Subcutaneous preadipocyte (primary cell): Measurements from ENCODE around the gene SLC38A9.

- CAGE, long polyA plus RNA: no peak
Measured at GRCh38 chr5:54737688-54738590, 220.4 kb downstream of the SNX18 start.

GRCh38 chr5:55160634-55161377 lies 835 bp downstream of the GPX8 start:
- CAGE, long polyA plus RNA: no peak

DNA sequence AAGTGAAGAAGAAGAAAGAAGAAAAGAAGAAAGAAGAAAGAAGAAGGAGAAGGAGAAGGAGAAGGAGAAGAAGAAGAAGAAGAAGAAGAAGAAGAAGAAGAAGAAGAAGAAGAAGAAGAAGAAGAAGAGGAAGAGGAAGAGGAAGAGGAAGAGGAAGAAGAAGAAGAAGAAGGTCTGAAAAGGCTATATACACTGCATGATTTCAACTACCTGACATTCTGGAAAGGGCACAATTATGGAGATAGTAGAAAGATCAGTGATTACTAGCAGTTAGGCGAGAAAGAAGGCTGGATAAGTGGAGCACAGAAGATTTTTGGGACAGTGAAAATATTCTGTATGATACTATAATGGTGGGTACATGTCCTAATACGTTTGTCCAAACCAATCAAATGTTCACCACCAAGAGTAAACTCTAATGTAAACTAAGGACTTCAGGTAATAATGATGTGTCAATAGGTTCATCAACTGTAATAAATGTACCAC lies 21.2 kb downstream of the MCIDAS start:
- CAGE, long polyA plus RNA: no peak

DNA sequence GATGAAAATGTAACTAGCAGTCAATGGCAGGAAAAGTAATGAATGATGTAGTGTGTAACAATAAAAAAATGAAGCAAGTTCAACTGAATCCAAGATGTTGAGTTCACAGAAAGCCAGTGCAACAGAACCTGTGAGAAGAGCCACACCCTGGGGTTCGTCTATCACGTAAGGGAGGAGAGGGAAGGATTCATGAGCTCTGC lies 60.1 kb upstream of the PLPP1 start:
- CAGE, long polyA plus RNA: no peak

DNA sequence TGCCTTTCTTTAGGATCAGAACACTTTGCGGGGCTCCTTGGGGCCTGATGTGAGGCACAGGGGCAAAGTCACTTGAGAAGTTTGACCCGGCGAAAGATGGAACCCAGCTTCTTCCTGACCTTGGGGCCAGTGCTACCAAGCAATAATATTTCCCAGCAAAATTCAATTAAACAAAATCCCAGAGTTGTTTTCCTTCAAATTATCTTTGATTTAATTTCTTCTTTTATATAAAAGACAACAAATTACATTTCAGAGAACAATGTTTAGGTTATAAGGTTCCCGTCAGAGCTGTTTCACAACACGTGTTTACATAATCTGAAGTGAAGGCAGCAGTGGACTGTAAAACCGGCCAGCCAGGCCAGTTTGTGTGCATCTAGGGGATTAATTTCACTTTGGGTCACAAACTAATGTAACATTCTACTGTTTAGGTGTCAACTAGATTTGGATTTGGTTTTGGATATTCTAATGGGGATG lies 86.4 kb upstream of the PLPP1 start:
- CAGE, long polyA plus RNA: no peak

DNA sequence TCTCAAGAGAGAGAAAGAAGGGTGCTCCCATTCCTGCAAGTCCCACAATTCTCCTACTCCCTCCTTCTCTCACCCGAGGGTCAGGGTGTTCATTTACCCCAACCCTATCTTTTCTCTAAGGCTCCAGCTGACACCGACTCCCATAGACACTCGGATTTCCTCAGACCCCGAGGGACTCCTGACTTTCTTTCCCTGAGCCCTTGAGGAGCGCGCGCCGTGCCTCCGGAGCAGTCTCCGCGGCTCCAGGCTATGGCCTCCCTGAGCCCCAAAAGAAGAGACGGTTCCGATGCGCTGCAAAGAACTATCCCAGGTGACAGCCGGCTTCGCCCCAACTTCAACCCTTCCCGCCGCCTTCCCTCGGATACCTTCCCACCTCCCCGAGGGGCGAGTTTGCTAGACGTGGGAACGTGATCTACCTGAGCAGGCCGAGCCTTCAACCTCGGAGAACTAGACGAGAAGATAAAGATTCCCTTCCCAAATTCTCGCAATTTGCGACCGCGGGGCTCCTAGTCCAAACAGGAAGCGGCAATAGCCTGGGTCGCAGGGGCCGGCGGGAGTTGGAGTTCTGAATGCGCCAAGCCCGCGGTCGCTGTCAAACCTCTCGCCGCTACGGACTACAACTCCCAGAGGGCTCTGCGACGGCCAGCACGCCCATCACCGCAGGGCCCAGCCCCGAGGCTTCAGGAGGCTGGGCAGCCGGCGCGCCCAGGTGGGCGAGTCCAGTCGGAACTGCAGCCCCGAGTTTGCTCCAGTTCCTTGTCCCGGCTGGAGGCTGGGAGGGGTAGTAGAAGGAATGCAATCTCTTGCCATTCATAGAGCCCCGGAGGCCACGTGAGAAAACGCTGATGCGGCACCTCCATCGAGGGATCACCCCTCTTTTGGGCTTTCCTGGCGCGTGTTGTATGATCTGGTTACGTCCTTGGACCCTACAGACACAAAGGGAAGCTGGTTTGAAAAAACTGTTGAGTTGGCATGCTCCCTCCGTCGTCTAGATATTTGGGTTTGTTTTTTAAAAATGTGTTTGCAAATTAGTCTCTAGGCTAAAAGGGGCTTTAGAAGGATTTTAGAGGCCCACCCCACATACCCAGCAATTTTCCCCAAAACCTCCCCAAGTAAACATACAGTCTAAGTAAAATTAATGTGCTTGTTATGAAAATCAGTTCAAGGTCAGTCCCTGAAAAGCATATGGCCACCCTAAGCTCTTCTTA lies at the start of gene SLC38A9:
SLC38A9 (minus strand) TSS at position 524 of the 1,208 bp plus-strand sequence.
- CAGE, long polyA plus RNA: no peak

DNA sequence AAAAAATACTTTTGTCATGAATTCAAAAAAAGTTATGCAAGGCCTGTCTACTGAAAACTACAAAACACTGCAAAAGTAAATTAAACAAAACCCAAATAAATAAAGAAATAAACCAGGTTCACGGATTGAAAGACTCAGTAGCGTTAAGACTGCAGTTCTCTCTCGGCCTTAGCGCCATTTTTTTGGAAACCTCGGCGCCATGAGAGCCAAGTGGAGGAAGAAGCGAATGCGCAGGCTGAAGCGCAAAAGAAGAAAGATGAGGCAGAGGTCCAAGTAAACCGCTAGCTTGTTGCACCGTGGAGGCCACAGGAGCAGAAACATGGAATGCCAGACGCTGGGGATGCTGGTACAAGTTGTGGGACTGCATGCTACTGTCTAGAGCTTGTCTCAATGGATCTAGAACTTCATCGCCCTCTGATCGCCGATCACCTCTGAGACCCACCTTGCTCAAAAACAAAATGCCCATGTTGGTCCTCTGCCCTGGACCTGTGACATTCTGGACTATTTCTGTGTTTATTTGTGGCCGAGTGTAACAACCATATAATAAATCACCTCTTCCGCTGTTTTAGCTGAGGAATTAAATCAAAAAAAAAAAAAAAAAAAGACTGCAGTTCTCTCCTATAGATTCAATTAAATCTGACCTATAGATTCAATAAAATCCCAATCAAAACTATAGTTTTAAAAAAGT lies 50.2 kb downstream of the IL6ST start:
- CAGE, long polyA plus RNA: no peak

DNA sequence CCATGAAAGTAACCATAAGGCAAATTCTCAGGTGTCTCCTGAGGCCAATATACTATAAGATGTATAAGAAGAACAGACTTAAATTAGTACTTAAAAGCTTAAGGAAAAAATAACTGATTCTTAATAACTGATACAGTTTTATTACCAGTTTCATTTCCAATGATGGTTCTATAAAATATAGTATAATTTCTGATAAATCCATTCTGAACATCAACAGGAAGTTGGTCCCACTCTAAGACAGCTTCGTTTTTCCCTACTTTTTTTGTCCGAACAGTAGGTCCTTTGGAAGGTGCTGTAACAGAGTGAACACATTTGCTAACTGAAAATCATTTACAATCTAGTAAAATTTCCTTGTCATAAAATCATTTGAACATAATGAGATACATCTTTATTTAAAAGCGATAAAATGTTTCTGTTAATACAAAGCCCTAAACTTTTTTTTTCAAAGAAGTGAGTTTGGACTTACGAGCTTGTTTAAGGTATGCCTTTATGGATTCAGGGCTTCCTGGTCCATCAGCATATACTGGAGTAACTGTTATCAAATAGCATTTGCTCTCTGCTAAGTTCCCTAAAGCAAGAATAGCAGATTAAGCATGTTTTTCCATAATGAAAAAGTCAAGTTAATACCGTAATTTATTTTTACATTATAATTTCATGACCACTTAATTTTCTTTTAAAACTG lies 42.8 kb downstream of the IL6ST start:
- CAGE, long polyA plus RNA: no peak

DNA sequence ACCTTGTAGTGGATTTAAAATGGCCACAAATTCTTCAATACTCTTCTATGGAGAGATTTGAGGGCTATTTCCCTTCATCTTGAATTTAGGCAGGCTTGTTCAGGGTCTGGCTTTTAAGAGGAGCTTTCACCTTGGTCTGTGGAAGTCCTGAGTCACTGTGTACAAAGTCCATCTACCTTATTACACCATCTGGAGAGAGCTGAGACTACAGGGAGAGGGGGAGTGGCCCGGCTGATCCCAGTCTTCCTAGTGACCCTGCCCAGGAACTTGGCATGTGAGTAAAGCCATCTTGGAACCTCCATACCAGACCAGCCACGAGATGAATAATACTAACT lies 8.3 kb upstream of the IL6ST start:
- CAGE, long polyA plus RNA: no peak

DNA sequence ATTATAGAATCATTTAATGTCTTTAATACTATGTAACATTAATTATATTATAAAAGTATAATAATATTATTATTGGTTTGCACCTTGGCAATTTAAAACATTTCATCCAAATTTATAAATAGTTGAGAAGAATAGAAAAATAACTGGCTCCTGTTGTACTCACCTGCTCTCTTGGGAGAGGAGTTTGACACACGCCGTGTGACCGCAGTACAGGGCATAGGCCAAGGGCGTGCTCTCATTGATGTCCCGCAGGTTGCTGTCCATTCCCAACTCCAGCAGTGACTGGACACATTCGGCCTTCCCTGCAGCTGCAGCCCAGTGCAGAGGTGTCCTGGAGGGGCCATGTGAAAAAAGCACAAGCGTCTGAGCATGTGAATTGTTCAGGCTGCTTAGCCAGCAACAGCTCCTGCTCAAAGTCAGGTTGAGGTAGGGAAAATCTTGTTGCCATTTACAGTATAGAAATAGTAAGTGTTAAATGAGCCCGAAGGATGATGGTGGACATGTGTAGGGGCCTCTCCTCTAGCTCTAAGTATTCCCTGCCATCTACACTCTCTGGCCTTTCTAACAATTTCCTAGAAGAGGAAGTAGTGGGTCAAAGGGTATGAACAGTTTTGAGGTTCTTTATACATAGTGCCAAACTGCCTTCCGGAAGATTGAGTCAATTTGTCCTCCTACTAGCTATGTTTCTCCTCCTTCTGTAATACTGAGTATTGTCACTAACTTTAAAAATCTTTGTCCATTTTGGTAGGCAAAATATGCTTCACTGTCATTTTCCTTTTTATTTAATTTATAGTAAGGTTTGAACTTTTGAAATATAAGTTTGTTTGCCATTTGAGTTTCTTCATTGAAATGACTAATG lies 116.4 kb downstream of the ANKRD55 start:
- CAGE, long polyA plus RNA: no peak

- CAGE, long polyA plus RNA: no peak
Measured at GRCh38 chr5:56152352-56152767, 80.8 kb downstream of the ANKRD55 start.

DNA sequence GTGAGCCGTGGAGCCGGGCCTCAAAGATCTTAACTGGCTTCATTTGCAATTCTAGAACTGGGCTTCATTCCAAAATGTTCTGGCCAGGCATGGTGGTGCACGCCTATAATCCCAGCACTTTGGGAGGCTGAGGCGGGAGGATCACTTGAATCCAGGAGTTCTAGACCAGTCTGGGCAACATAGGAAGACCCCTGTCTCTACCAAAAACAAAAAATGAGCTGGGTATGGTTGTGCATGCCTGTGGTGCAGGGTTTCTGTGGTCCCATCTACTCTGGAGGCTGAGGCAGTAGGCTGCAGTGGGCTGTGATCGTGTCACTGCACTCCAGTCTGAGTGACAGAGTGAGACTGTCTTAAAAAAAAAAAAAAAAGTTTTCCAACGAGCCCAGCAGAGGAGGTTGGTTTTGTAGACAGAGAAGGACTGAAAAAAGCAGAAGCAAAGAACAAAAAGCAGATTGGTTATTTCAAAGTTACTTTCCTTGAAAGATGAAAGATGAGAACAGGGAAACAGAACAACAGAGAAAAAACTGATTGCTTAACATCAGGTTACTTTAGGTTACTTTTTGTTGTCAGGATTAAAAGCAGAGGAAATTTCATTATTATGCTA lies 78.2 kb downstream of the ANKRD55 start:
- CAGE, long polyA plus RNA: no peak

- CAGE, long polyA plus RNA: no peak
Measured at GRCh38 chr5:56221731-56222180, 11.4 kb downstream of the ANKRD55 start.

- CAGE, long polyA plus RNA: no peak
Measured at GRCh38 chr5:56465345-56465895, 232.3 kb upstream of the ANKRD55 start.

DNA sequence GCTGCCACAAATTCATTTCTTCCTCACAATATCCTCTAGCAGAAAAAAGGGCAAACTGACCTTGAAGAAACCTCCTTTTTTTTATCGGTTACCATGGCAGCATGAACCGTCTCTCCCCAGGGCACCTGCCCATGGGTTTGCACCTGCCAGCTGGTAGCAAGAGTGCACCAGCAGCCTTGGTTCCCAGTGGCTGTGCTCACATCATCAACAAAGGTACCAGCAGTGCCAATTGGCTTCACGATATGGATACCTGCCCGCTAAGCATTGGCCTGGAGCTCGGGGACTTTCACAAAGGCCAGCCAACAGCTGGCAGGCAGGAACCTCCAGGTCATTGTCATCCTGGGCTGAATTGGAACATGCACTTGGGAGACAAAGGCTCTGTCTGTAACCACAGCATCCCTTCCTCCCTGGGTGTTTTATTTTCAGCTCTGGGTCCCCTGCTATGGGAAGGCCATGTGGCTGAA lies 145.8 kb upstream of the MAP3K1 start:
- CAGE, long polyA plus RNA: no peak

DNA sequence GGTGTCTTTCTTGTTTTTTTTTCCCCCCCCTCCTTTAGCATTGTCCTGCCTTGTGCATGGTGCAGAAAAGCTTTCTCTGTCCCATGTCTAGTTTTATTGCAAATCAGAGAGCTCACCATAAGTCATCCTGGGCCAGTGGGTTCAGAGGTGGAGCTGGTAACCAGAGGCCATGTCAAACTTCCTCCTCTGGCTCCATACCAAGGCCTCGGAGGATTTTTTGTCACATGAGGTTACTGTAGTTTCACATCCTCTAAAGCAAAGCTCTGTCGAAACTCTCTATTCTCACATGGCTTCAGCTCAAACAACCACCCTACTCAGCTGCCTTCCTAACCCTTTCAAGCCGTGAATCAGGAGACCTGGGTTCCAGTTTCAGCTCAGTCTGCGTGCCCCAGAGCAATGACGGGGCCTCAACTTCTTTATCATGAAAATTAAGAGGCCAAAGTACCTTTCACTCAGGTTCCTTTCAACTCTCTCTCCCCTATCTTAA lies 145.3 kb upstream of the MAP3K1 start:
- CAGE, long polyA plus RNA: no peak

DNA sequence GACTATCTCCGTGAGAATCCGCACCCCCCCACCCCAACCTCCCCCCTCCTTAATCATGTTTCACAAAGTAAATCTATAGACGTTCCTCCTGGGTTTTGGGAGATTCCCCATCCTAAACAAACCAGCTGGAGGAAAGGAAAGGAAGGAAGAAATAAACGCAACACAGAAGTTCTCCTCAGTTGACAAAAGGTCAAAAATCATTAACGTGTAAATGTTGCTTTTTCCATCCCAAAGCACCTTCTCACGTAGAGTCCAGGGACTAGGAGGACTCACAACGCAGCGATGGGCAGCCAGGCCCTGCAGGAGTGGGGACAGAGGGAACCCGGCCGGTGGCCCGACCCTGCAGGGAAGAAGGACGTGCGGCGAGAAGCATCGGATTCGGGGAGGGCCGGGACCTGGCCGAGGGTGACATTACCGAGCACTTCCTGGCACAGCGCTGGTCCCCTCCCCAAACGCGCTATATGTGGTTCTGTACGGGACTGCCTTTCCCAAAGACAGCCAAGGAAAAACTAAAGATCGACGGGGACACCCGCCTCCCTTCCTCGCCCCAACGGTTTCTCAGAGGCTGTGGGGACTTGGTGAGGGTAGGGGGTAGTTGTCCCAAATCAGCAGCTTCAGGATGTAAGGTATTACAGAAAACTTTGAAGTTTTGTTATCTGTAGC lies 1.1 kb upstream of the MAP3K1 start:
- CAGE, long polyA plus RNA: no peak

DNA sequence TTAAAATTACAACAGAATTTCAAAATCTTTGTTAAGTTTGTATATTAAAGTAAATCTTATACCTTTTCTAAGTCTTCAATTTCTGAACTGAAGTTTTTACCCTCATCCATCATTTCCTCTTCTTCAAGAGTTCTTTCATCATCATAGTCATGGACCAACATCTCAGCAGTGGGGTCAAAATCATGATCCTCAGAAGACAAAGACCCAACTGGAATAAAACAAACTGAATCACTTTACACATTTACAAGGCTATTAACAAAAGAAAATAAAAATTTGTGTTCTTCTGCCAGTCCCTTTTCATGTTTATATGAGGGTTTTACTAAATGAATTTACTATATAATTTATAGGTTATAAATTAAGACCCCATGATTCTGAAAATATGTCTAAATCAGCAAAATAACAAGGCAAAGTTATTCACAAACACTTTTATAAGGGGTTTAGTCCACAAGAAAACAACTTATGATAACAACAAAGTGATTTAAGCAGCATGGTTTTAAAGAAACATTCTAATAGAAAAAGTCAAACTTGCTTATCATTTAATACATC lies 5.0 kb downstream of the MIER3 start:
- CAGE, long polyA plus RNA: no peak

- CAGE, long polyA plus RNA: no peak
Measured at GRCh38 chr5:56950381-56951158, 1.4 kb downstream of the MIER3 start.

DNA sequence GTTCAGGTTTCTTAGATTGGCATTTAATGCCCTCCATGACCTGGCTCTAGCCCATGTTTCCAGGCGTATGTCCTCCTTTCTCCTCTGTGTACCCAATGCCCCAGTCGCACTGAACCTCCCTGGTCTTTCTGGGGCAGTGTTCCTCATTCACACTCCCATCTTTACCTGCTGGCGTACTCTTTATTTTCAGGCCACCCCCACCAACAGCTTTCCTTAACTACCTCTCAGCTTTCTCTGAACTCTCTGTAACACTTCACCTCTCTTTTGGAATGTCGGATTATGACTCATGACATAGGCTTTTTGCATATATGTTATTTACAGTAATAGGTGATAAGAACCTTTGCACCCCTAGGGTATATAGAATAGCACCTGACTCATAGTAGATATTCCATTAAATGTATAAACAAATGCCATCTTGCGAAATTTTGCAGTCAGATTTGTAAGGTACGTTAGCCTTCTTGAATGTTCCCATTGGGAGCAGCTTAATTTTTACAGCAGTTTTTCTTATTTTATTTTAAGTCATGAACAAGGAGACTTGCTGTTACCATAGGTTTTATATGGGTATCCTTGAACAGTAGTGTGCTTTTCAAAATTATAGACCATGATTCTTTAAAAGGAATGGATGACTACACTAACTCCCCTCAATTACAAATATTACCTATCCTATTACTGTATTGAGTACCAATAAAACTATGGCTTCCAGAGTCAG lies 52.9 kb upstream of the MIER3 start:
- CAGE, long polyA plus RNA: no peak